PC-3 (cell line): ENCODE measurements around the gene LY75.

DNA sequence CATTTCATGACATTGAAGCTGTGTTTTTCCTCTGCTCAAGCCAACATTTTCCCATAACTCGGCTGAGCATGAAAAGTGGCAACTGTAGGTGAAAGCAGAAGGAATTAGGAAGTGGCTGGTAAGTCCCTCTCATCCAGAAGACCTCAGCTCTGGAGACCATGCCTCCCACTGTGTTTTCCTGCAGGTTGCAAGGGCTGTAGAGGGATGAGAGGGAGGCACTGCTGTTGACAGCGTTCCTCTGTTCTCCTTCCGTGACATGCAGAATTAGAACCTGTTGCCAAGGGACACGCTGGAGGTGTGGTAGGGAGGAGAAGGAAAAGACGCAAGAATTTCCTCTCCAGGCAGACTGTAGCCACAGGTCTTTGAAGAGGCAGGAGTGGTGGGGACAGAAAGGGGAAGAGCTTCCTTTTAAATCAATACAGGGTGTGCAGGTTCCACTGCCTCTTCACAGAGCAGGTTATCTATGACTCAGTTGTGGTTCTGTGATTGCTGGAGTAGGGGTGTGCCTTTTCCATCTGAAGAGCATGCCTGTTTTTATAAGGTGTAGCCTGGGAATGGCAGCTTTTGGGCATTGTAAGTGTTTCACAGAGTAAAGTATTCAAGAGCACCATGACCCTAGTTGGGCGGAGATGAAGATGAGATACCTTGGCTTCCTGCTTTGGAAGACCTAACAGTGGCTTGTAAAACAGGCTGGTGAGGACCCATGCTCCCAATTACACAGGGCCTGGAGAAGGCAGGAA lies 133.0 kb downstream of the WDSUB1 start:
- RAMPAGE, long total RNA = no peak

- RAMPAGE, long total RNA = no peak
Observed at GRCh38 chr2:159155193-159155811, 131.2 kb downstream of the WDSUB1 start.

DNA sequence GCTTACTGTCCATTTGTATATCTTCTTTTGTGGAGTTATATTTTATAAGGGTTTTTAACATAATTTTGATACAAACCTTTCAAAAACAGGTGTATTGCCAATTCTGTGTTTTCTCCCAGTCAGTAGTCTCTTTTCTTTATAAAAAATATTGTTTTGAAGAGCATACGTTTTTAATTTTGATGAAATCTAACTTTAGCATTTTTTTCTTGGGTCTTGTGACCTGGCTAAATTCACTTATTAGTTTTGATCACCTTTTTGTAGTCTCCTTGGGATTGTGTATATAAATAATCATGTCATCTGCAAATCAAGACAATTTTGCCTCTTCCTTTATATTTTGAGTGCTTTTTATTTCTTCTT lies 22.0 kb upstream of the WDSUB1 start:
- RAMPAGE, long total RNA = no peak

- RAMPAGE, long total RNA = no peak
Observed at GRCh38 chr2:159432639-159433361, 146.3 kb upstream of the WDSUB1 start.

GRCh38 chr2:159713594-159713942 lies 1.3 kb downstream of the MARCHF7 start:
- RAMPAGE, long total RNA = no peak

DNA sequence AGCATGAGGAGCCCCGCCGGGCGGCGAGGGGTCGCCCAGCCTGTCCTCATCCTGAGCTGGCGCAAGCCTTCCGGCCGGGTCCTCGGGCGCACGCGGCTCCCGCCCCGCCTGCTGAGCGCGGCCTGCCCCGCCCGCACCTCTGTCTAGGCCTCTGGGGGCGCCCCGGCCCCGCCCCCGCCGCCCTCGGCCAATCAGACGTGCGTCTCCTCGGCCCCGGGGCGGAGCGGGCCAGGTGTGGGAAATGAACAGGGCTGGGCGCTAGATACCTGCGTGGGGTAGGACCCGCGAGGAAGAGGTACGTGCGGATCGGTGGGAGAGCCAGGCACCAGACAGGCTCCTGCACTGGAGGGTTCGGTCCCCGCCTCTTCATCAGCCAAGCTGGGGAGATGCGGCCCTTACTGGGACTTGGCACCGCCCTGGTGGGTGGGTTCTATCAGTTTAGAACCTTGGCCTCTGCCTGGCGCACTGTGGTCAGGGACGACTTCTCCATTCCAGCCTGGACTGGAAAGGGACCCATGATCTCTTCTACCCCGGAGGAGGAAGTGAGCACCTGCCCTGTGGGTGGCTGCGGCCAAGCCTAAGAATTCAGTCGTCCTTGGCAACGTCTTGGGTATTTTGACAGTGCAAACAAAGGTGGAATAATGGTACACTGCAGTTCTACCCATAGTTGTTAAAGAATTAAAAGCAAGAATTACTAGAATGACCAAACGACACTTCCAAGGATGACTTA lies at the start of gene LY75:
LY75 (minus strand) TSS at position 124 of the 730 bp plus-strand sequence.
- RAMPAGE, long total RNA = no peak

DNA sequence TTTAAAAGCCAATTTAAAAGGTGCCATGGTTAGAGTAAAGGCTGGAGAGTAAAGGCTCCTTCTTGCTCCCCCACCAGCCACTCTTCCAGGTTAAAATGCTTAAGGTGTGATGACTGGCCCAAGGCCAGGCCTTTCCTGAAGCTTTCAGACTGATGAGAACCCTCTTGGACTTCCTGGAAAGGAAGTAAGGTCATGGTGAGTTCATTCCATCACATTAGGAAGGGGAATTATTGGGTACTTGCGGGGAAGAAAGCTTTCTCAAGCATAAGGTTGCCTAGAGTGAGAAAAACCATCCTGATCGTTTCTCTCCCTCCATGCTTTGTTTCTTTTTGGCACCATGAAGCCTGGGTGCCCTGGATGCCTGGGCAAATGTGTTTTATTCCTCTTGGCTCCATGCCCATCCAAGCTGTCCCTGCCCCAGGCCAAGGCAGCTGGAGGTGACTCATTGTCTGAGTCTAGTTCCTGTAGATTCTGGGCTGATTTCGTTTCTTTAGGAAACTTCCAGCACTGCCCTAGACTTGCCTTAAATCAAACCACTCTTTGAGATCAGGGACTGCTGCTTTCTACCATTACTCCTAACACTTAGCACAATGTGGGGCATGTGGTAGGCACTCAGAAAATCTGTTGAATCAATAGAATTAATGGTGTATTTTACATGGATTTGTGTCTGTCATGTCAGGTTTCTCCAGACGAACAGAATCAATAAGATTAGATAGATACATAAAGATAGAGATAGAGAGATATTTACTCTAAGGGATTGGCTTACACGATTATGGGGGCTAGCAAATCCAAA lies 41.7 kb upstream of the ITGB6 start:
- RAMPAGE, long total RNA = no peak

GRCh38 chr2:160253706-160253999 lies 53.6 kb upstream of the ITGB6 start:
- RAMPAGE, long total RNA = no peak

DNA sequence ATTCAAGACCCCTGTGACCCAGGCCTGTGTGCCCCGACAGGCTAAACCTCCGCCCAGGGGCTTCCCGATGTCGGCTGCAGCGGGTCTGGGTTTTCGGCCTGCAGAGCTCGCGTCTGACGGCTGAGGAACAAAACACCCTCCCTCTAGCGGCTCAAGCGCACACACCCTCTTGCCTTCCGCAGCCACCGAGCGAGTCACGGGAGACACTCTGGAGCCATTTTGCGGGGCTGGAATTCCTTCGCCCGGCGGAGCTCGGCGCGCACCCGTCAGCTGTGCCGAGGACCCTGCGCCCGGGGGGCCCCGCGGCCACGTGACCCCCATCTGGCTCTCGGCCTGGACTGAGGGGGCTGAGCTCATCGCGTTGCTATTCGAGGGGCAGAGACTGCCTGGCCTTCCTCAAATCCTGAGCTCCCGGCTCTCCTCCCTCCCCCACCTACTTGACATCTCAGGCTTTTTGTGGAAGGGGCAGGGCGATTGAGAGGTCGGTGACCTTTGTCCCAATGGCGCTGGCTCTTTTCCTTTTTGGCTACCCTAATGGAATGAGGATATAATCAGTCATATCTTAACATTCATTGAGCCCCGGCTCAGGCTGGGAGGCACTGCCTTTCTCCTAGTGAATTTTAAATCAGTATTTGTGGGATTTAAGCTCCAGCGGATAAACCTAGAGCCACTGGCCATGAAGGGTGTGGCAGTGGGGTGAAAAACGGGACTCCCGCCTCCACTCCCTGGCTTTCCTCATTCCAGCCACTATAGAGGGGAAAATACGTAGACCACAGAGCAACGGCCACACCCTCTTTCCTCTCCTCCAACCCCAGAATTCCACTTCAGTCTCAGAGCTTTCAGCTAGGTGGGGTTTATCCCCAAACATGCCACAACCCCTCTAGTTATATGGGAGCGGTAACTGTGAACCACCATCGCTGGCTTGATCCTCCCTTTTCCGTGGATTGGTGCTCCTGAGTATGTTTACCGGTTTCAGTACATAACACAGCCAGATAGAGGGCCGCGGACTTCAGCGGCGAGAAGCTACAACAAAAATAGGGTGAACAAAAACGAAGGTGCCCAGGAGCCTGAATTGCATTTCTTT lies 70.3 kb upstream of the ITGB6 start:
- RAMPAGE, long total RNA = no peak

- RAMPAGE, long total RNA = no peak
Observed at GRCh38 chr2:160367106-160367564, 126.5 kb downstream of the RBMS1 start.

GRCh38 chr2:160371515-160371968 lies 122.1 kb downstream of the RBMS1 start:
- RAMPAGE, long total RNA = no peak

- RAMPAGE, long total RNA = no peak
Observed at GRCh38 chr2:160380081-160380698, 113.4 kb downstream of the RBMS1 start.

- RAMPAGE, long total RNA = no peak
Observed at GRCh38 chr2:160408515-160408925, 85.1 kb downstream of the RBMS1 start.

DNA sequence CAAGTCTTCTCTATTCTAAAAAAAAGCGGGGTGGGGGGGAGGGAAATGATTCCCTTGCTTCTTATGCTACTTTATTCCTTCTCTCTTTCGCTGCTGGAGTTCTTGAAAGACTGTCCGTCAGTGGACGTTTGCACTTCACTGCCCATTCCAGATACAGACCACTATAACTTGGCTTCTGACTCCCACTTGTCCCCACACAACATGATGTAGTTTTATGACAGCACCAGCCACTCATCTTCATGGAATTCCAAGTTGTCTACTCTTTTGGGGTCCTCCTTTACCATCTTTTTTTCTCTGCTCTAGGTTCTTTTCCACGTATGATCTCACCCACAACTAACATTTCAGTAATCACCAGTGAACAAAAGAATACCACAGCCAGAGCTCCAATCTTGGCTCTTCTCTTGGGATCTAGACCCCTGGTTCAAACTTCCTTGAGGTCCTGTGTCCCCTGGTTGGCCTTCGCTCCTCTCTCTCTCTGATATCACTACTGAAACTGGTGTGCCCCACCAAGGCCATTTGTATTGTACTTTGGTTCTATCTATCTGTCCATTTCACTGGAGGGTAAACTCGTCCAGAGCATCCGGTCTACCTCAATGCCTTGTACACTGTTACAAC lies 70.2 kb downstream of the RBMS1 start:
- RAMPAGE, long total RNA = no peak

GRCh38 chr2:160491028-160491423 lies 2.6 kb downstream of the RBMS1 start:
- RAMPAGE, long total RNA = no peak

DNA sequence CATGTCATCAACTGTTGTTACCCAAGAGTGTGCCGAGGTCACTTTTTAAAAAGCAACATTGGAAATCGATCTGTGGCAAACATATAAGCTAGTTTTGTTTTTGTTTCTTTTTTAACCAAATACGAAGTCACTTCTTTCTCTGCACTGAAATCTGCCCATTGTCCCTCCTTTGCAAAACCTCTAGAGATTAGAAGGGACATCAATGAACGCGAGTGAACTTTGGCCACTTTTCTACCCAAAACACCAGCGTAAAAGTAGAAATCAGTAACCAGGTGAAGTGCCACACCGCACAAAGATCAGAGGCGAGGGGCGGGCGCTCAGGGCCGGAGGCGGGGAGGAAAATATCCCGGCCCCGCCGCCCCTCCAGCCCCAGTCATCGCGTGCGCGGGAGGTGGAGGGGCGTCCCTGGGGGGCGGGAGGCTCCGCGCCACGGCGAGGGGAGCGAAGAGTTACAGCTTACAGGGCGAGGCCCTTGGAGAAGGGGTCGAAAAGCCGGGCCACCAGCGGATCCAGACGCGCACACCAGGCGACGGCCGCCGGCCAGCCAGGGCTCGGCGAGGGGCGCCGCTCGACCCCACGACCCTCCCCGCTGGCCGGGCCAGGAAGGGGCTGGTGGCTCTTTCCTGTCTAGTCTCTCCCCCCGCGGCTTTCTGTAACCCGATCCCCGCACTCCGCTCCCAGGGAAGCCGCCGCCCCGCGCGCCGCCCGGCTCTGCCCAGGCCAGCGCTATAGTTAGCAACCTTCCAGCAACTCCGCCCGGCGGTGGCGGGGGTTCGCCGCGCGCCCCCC lies 986 bp downstream of the RBMS1 start:
- RAMPAGE, long total RNA = no peak

- RAMPAGE, long total RNA = no peak
Observed at GRCh38 chr2:160510534-160511006, 17.0 kb upstream of the RBMS1 start.

DNA sequence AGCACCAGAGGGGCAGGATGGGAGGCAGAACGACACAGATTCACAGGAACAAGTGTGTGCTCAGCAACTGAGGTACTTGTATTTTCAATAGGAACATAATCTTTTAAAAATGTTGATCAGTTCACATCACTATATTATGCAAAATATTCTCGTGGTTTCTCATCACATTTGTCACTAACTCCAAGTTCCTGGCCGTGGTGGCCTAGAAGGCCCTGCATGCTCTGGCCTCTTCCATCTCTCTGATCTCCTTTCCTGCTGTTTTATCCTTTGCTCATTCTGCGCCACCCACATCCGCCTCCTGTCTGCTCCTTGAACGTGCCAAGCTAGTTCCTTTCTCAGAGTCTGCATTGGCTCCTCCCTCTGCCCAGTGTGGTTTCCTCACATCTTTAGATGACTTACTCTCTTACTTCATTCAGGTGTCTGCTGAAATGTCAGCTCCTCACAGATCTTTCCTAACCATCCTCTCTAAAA lies 158.5 kb upstream of the RBMS1 start:
- RAMPAGE, long total RNA = no peak

GRCh38 chr2:161179319-161179869 lies 19.2 kb downstream of the TANK start:
- RAMPAGE, long total RNA = no peak

DNA sequence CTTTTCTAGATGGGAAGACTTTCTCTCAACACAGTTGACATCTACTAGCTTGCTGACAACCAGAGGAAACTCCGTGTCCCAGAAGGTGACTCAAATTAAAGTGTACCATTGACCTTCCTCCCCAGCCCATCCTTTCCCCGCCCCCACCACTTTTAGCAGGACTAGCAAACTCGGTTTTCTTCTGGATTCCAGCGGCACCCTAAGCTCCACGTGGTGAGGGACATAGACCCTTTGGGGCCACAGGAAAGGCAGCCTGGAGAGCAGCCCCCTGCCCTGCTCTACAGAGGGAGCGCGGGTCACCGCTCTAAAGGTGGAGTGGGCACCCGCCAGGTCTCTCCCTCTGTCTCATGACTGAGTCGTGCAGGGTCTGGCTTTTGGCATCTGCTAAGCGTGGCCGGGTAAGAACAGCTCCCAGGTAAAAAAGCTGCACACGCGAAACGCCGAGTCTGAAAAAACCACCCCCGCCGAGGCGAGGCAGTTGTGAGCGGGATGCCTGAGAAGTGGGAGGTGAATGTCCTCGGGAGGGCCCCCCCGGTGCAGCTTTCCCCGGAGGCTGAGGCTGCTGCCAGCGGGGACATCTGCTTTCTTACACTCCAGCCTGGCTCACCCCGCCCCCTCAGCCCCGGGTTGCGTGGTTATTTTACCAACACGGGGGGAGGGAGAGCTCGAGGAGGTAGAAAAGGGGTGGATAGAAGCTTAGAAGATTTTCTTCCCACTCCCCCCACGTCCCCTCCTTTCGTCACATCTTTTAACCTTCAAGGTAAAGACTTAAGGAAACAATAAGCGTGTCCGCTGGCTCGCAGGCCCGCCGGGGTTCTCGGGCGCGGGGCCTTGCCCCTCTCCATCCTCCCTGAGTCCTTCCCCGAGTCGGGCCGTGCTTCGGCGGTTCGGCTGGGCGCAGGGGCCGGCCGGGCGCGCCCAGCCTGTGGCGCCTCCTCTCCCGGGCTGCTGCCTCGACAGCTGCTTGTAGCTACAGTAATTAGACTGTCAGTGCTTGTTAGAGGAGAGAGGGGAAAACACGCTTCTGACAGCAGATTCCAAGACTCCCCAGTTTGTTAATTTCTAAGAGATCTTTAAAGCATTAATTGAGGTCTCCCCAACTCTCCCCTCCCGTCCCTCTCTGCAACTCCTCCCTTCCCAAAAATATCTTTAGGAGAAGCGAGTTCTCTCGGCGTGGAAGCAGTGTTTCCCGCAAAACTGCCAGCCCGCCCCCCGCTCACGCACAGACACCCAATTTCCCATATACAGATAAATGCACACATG lies 70.6 kb upstream of the PSMD14 start:
- RAMPAGE, long total RNA = no peak